ENCODE results near the gene MRC2.

- RAMPAGE, long total RNA = no peak
- RRBS = no CpG with 5 or more reads among the region's 5 CpGs
Observed at GRCh38 chr17:61395018-61395556, 4.6 kb upstream of the TBX2 start.

DNA sequence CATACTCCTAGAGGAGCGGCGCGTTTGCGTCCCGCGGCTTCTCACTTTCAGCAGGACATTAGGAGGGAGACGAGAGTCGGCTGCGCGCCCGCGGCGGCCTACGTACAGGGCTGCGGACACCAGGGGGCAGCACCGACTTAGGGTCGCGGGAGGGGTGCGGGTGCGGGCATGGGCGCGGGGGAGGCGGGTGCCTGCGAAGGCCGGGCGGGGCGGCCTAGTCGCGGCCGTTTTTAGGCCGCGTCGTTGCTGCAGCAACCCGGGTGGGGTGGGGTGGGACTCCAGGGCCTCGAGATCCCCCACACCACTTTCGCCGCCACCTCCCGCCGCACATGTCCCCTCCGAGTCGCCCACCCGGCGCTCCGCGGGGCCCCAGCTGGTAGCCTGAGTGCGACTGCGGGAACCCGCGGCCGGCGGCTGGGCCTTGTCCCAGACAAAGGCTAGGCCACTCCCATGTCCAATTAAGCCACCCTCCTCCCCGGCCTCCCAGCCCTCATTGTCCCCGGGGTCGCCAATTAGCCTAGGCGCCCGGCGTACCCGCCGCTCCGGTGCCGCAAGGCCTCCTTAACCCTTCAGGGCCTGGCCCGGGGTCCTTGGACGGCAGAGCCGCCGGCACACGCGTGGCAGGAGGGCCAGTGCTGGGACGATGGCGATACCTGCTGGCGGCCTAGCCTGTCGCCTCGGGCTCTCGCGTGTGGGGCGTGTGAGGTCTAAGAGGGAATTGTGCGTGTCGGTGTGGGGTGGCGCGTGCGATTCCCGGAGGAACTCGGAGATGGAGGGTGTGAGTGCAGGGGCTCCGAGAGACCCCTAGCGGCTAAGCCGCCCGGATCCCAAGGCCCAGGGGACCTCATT, 11.4 kb downstream of the TBX2 start:
- RAMPAGE, long total RNA = no peak
- RRBS = 3% methylated on average over 32 of the region's 86 CpGs

GRCh38 chr17:61457337-61457964, 5.2 kb downstream of the TBX4 start:
- RAMPAGE, long total RNA = no peak
- RRBS = 5% methylated on average over 4 of the region's 34 CpGs

GRCh38 chr17:61461676-61462404, 9.6 kb downstream of the TBX4 start:
- RAMPAGE, long total RNA = no peak
- RRBS = no CpG with 5 or more reads among the region's 44 CpGs

DNA sequence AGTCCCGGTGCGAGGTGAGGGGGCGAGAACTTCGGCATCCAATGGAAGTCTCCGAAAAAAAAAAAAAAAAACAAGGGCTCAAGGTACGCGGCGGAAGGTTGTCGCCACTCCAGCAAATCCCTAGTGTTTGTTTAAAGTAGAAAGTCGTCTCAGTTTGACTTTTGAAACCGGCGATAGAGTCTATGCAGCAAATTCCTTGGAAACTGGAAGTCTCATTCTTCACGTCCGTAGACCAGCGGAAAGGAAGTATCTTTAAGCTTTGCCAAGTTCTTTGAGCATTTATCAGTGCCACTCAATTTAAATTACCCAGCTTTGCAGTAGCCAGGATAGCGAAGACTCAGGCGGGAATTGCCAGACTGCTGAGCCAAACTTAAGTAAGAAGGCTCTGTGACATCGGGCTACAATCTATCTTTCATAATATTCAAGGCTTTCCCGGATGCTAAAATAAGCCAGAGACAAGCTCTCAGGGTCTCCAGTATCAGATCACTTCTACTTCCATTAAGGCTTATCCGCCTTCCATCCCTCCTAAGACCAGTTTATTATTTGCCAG, 350 bp upstream of the BRIP1 start:
- RAMPAGE, long total RNA = no peak
- RRBS = no CpG with 5 or more reads among the region's 20 CpGs

GRCh38 chr17:61945014-61945556, 17.3 kb upstream of the INTS2 start:
- RAMPAGE, long total RNA = no peak
- RRBS = no CpG with 5 or more reads among the region's 3 CpGs

DNA sequence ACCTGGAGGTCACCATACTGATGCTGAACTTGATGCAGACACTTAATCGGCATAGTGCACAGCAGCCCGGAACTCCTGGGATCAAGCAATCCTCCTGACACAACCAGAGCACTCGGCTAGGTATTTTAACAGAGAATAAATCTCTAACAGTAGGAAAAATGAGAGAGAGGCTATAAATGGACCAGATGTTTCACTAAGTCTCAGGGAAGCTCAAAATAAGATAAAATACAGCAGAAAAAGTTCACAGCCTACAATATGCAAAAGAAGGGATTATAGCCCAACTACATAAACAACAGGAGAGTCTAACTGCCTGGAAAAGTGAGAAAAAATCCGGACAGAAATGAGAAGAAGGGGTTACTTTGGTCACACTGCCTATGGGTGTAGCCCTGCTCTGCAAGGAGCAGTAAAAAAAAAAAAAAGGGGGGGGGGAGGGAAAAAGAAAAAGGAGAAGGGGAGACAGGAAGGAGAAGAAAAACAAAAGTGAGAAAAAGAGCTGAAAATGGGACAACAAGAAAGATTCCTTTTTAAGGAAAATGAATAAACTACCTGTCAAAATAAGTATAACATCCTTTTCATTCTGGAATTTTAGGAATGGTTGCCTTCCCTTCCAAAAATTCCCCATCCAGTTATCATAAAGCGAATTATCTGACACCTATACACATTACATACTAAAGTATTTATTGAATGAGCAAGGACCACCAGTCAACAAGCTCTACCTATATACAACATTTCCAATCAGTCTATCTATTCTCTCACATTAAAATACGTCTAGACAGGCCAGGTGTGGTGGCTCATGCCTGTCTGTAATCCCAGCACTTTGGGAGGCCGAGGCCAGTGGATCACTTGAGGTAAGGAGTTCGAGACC, 59.0 kb downstream of the MED13 start:
- RAMPAGE, long total RNA = no peak
- RRBS = no CpG with 5 or more reads among the region's 8 CpGs

- RAMPAGE, long total RNA = no peak
- RRBS = no CpG with 5 or more reads among the region's 10 CpGs
Observed at GRCh38 chr17:62458522-62458886, 20.1 kb upstream of the TLK2 start.

GRCh38 chr17:62543485-62544514, 65.2 kb downstream of the TLK2 start:
- RAMPAGE, long total RNA = no peak
- RRBS = no CpG with 5 or more reads among the region's 5 CpGs

- RAMPAGE, long total RNA = no peak
- RRBS = no CpG with 5 or more reads among the region's 6 CpGs
Observed at GRCh38 chr17:62564684-62565185, 62.7 kb upstream of the MRC2 start.

DNA sequence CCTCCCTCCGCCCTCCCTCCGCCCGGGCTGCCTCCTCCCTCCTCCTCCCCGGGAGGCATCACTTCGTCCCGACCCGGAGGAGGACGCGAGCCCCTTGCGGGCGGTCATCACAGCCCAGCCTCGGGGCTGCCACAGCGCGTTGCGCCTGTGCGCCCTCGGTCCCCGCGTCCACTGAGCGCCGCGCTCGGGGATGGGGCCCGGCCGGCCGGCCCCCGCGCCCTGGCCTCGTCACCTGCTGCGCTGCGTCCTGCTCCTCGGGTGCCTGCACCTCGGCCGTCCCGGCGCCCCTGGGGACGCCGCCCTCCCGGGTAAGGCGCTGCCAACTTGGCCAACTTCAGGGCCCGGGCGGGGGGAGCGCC, at the start of gene MRC2:
Gene MRC2, plus strand, starts transcription at position 58 of the 359 bp plus-strand sequence.
- RAMPAGE, long total RNA = no peak
- RRBS = under 1% methylated on average over 11 of the region's 43 CpGs

DNA sequence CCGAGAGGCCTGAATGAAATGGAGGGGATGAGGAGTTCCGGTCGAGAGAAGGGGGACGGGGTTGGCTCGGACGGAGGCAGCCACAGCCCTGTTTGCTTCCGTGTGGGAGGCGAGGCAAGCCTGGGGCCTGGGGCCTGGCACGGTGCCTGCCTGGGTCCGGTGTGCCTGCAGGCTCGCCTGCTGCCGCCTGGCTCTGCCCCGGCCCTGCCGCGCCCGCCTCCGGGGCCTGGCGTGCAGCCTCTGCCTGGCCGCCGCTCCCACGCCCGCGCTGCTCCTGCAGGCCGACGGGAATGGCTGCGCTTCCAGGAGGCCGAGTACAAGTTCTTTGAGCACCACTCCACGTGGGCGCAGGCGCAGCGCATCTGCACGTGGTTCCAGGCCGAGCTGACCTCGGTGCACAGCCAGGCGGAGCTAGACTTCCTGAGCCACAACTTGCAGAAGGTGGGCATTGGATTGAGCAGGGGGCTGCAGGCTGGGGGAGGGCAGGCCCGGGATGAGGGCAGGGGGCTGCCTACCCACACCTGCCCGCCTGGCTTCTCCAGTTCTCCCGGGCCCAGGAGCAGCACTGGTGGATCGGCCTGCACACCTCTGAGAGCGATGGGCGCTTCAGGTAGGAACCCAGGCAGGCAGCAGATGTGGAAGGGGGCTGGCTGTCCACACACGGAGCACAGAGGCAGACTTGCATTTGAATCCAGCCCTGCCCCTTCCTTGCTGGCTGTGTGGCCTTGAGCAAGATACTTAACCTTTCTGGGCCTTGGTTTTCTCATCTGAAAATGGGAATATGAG, 53.2 kb downstream of the MRC2 start:
- RAMPAGE, long total RNA = no peak
- RRBS = 89% methylated on average over 7 of the region's 42 CpGs

DNA sequence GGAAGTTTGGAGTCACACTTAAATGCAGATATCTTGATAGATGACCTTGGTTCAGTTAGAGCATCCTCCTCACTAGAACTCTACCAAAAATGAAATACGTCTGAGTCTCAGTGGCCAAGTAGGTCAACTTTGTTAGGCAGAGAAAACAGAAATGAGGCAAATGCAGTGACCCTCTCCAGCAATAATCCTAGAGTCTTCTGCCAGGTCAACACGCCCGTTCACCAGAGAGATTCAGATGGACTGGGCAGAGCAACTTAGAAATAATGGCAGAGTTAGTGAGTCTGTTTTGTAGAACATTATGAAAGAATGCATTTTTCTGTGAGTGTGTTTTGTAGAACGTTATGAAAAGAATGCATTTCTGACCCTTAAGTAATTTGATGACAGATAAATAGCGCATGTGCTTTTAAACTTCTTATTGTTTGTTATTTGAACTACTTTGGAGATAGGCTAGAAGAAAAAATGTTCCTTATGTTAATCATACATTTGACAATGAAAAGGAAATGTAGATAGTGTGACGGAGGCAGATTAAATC, 48.1 kb downstream of the MARCHF10 start:
- RAMPAGE, long total RNA = no peak
- RRBS = no CpG with 5 or more reads among the region's 6 CpGs

DNA sequence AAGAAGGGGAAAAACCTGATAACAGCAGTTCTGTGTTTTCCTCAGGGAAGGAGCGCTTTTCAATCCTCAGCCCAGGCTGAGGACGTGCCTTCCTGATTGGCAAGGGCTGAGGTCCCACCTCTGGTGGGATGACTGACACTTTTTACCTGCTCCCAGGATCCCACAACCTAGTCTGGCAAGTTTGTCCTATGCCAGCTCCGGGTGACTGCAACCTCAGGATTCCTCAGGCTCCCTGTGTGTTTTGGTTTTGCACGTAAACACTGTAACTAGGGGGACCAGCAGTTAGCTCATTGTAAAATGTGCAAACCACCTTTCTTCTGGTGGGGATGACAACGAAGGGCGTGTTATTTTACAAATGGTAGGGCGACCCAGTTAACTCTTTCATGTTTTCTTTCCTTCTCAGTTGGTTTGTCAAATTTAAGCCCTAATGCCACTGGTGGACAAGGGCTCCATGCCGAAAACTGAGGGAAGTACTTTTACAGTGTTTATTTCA, 7.5 kb downstream of the MARCHF10 start:
- RAMPAGE, long total RNA = no peak
- RRBS = no CpG with 5 or more reads among the region's 8 CpGs

DNA sequence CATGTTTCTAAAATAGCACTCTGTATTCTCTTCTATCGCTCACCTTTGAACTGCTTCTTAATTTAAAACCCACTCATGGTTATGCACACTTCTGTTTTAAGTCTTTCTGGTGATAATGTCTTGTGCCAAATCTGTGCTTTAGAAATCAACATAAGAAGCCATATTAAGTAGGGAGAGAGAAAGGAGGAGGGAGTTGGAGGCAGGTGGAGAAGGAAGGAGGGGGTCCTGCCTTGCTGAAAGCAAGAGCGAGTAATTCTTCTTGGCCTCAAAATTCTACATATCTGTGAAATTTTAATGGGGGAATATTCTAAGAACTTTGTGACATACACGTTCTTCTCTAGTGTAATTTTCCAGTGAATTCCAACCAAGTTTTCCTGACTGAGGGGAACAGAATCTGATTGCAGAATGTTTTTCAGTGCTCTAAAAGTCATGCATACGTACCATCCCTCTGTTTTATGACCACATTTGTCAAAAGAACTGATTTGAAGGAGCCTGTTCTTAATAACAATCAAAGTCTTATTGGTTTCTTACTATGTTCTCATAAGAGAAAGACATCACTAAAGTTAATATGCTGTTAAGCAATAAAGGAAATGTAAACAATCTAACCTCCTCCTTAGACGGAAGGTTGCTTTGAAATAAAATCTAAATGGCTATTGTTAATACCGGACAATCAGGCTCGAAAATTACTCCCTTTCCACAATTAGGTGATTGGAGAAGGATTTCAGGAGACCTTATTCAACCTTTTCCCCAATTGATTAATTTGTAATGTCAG, 1.5 kb downstream of the MARCHF10 start:
- RAMPAGE, long total RNA = no peak
- RRBS = no CpG with 5 or more reads among the region's 7 CpGs

- RAMPAGE, long total RNA = no peak
- RRBS = no CpG with 5 or more reads among the region's 2 CpGs
Observed at GRCh38 chr17:63250955-63251189, 195.2 kb downstream of the CYB561 start.

DNA sequence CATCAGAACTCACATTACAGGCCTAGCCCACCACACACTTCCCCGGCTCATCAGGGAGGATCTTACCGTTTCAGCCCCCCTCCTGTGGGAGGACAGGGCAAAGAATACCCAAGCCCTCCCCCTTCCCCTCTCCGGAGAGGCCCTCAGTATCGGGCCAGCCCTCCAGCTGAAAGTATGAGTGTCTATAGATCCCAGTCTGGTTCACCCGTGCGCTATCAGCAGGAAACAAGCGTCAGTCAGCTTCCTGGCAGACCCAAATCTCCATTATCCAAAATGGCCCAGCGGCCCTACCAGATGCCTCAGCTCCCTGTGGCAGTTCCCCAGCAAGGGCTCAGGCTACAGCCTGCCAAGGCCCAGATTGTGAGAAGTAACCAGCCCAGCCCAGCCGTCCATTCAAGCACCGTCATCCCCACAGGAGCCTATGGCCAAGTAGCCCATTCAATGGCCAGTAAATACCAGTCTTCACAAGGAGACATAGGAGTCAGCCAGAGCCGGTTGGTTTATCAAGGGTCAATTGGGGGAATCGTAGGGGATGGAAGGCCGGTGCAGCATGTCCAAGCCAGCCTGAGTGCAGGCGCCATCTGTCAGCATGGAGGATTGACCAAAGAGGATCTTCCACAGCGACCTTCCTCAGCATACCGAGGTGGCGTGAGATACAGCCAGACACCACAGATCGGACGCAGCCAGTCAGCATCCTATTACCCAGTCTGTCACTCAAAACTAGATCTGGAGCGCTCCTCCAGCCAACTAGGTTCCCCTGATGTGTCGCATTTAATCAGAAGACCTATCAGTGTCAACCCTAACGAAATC, 25.4 kb downstream of the CYB561 start:
- RAMPAGE, long total RNA = no peak
- RRBS = 74% methylated on average over 3 of the region's 22 CpGs

GRCh38 chr17:63421919-63422990, 23.9 kb downstream of the CYB561 start:
- RAMPAGE, long total RNA = no peak
- RRBS = no CpG with 5 or more reads among the region's 19 CpGs

DNA sequence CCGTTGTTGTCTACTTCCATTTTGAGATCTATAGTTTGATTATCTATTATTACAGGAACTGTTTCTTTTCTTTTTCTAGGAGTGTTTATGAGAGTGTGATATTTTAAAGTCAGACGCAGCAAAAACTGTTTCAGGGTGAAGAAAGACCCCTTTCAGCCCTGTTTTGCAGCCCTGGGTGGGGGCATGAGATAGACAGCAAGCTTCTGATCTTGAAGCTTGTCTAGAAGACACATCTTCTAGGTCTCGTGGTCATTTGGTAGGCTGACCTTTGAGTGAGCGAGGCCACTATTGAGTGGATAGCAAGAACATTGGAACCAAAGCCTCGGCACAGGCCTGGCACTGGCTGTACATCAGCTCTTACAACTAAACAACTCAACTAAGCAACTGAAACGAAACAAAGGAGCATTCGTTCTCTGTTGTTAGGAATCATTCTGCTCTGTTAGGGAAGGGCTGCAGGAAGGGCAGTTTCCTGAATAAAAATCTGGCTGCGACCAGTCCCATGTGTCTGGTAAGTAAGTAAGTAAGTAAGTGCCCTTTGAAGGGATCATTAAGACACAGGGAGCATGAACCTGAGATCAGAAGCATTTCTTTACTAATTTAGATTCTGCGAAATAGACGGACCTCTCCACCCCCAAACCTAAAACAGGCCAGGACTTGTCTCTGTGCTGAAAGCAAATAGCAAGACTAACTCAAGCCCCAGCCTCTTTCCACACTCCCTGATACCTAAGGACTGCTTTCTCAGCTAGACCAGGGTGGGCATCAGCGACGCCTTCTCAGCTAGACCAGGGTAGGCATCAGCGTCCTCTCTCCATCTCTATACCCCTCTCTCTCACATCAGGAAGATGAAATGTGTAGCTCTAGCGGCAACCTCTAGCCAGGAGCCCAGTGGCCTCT, 22.8 kb downstream of the CYB561 start:
- RAMPAGE, long total RNA = no peak
- RRBS = no CpG with 5 or more reads among the region's 14 CpGs

GRCh38 chr17:63607706-63608046, 7.0 kb downstream of the TACO1 start:
- RAMPAGE, long total RNA = no peak
- RRBS = 95% methylated on average over 1 of the region's 5 CpGs